ENCODE measurements around the gene KLF15.

- RAMPAGE, long total RNA: no peak
- RRBS: no CpG with 5 or more reads among the region's 4 CpGs
Measured at GRCh38 chr3:126014105-126014535, 45.1 kb downstream of the ROPN1B start.

DNA sequence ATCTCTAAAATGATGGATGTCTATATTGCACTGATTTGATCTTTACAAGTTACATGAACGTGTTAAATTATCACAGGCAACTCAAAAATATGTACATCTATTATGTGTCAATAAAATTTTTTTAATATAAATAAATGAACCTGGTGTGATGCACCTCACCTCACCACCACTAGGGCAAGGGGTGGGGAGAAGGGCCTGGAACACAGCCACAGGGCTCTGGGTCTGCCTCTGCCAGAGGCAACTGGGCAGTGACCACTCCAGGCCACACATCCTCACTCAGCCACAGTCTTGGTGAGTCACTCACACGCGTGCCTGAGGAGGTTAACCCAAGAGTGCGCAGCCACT lies 2.4 kb downstream of the SLC41A3 start:
- RAMPAGE, long total RNA: no peak
- RRBS: no CpG with 5 or more reads among the region's 4 CpGs

GRCh38 chr3:126157206-126157599 lies 23.2 kb downstream of the ALDH1L1 start:
- RAMPAGE, long total RNA: no peak
- RRBS: 90% methylated on average over 6 of the region's 18 CpGs

DNA sequence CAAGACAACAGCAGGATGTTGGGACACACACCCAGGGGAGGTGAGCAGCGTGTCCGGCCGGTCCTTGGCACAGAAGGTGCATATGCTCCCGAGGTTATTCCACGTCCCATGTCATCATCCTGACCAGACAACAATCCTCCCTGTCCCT lies 16.1 kb downstream of the KLF15 start:
- RAMPAGE, long total RNA: no peak
- RRBS: no CpG with 5 or more reads among the region's 5 CpGs

DNA sequence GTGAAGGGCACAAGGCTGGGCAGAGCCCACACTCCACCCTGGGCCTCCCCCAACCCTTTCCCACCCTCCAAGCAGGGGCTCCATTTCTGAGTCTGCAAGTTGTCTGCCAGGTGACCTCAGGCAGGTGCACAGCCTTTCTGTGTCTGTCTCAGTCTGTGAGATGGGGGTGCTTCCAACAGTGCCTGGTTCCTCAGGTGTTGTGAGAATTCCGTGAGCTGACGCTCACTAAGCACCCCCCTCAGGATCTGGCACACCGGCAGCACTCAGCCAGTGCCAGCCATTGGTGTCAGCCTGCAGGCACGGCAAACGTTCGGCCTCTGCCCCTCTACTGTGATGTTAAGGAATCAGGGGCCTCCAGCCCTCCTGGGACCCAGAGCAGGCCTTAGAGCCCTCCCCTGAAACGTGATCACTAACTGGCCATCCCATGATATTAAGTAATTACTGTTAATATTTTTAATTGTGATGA lies 2.4 kb downstream of the KLF15 start:
- RAMPAGE, long total RNA: no peak
- RRBS: no CpG with 5 or more reads among the region's 7 CpGs

GRCh38 chr3:126357045-126357531 lies at the start of gene KLF15:
Gene KLF15, minus strand, starts transcription at chr3:126357408.
- RAMPAGE, long total RNA: no peak
- RRBS: 3% methylated on average over 30 of the region's 78 CpGs

GRCh38 chr3:126372876-126373404 lies 15.7 kb upstream of the KLF15 start:
- RAMPAGE, long total RNA: no peak
- RRBS: no CpG with 5 or more reads among the region's 6 CpGs

DNA sequence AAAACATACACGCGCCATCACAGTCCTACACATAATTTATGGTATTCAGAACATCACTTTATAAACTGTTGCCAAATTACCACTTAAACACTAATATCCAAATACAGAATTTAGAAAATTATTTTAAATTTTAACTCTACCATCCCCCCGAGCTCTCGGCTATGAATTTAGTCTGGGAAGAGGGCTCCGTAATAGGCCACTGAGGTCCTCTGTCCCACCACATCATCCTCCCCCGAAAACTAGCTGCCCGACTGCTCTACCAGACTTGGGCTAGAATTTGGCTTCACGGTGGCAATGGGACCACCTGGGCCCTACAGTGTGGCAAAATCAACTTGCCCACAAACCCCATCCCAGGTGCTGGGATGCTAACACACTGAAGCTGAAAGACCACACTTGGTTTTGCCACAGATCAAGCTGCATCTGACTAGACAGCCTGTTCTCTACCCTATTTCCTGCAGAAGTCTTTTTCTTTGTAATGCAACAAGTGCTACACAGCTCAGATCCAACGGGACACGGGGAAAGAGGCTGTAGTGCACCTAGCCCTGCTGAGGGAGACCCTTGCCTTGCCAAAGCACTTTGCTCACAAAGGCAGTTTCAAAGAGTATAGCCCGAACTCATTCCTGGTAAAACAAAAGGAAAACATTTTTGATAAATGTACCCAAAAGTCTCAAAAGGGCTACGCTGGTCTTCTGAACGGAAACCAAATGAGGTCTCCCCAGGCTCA lies 37.9 kb downstream of the ZXDC start:
- RAMPAGE, long total RNA: no peak
- RRBS: no CpG with 5 or more reads among the region's 13 CpGs

- RAMPAGE, long total RNA: no peak
- RRBS: no CpG with 5 or more reads among the region's 7 CpGs
Measured at GRCh38 chr3:126450414-126450982, 25.2 kb downstream of the ZXDC start.

DNA sequence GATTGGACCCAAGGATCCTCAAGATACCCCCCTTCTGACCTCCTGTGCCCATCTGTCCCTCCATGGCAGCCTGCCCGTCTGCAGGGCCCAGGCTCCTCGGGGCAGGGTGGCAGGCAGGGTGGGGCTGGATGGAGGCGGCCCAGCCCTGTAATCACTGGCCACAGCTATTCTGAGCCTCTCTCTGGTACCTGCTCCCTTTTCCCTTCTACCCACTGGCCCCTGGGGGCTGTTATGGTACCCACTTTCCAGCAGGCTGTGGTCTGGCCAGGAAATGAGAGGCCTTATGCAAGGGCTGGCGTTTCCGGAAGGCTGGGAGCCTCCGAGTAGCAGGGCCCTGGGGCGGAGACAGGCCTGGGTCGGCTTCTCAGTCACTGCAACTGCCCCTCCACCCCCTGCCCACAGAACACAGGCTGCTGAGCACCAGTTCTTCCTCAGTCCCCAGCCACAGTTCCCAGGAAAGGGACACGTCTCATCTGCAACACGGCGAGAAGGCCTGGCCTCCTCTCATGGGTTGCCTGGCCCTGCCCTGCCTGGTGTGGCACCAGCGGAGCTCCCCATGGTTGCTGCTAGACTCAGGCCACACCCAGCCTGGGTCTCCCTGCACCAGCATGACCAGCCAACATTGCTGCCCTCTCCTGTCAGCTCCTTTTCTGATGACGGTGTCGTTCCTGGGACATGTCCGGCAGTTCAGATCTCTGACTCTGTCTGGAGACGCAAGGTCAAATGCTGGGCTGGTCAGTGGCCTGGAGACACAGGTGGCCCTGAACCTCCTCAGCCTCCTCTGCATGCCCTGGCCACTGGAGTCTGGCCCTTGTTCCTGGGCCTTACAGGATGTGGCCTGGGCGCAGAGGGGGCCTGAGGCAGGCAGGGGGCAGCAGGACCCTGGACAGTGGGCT lies 6.4 kb downstream of the CHST13 start:
- RAMPAGE, long total RNA: no peak
- RRBS: no CpG with 5 or more reads among the region's 17 CpGs

DNA sequence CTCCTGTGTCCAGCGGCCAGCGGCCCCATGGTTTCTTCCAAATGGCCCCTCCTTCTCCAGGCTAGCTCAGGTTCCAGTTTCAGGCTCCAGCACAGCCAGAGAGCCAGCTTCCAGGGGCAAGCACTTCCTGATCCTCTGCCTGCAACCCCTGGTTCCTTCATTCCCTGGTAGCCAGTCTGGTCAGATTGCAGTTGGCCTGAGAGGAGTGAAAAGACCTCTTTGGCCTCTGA lies 21.0 kb upstream of the PLXNA1 start:
- RAMPAGE, long total RNA: no peak
- RRBS: no CpG with 5 or more reads among the region's 2 CpGs

GRCh38 chr3:126983252-126983691 lies 357 bp downstream of the PLXNA1 start:
- RAMPAGE, long total RNA: no peak
- RRBS: 2% methylated on average over 28 of the region's 81 CpGs

GRCh38 chr3:127135207-127136201 lies 57.4 kb upstream of the PRR23E start:
- RAMPAGE, long total RNA: no peak
- RRBS: 10% methylated on average over 12 of the region's 63 CpGs

DNA sequence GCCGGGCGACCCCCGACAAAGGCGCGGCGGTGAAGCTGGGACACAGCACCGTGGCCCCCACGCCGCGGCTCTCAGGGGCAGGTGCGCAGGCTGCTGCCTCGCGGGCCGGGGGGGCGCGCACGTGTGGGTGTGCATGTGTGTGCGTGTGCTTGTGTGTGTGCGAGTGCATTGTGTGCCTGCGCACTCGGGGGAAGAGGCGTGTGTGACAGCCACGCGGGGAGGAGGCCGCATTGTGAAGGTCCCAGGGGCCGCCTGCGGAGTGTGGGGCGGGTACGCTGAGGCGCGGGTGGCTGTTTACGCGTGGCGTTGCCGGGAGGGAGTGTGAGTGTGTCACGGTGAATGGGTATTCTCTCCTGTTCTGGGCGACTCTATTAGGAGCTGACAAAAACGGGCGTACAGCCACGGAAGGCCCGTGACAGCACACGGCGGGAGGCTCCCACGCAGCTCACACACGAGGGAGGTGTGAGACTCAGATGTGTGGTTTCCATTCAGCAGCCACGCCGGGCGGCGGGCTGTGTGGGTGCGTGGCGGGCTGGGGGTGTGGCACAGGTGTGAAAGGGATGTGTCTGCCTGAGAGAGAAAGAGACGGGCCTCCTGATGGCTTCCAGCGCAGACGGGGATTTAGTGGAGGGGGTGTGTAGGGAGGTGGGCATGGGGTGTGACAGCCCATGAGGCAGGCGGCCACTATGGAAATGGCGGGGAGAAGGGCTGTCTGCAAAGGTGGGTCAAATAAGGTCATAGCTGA lies 674 bp downstream of the PODXL2 start:
- RAMPAGE, long total RNA: no peak
- RRBS: 4% methylated on average over 5 of the region's 56 CpGs

DNA sequence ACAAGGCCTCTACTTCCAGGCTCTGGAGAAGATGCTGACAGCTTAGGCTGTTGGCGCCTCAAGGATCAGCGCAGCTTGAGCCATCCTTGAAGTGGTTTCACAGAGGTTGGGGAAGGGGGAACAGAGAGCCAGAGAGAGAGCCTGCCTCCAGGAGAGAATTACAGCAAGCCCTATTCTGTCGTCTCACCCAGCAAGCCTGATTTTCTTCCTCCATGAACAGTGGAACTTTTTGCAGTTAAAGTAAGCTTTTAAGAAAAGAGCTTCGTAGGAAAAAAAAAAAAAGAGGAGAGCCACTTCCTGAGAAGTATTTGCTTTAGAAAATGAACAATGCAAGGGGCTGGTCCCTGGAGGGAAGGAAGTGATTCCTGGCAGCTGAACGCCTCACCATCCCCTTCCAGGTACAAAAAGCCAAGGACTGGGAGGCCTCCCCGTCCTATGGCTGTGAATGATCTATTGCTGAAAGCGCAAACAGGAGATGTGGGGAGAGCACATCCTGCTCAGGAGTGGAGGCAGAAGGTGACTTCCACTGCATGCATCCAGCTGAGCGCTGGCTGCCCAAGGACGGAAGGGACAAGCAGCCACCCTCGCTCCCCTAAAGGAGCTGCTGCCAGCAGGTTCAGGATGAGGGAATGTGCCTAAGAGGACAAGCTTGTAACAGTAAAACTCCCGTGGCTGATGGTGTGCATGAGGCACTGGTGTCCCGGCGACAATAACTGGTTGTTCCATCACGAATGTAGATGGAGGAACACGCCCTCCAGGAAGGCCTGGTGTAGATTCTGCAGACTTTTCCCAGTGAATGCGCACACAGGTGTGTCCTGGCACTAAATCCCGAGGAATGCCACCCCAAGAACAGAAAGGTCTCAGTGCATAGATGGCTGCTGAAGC lies 41.3 kb downstream of the ABTB1 start:
- RAMPAGE, long total RNA: no peak
- RRBS: no CpG with 5 or more reads among the region's 17 CpGs

DNA sequence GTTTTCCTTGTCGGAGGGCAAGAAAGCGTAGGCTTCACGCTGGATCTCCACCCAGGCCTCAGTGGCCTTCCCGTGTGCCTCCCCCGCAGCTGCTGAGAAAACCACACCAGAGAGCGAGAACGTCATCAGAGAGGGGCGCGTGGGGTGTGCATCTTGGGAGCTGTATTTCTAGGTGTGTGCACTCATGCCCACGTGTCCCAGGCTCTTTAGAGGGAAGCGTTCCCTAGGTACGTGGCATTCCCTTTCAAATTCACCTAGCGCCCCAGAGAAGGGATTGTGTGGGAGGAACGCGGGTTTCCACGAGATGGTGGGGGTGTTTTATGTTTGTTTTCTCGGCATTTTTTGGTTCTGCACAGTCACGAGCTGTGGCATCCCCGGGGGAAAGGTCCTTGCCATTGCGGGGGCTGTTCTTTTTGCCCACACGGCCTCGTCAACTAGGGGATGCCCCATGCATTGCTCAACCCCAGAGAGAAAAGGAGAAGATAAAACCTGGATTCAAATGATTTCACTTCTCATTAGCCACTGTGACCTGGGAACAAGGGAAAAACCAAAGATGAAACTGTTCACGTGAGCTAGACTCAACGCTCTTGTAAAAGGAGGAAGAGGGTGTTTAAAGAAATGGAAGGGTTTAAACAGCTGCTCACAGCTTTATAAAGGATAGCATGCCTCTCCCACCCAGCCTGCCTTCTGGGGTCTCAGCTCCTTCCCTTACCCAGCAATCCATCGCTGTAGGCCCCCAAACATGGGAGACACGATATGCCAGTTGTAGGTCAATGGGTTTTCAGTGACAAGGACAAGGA lies 67.4 kb downstream of the MGLL start:
- RAMPAGE, long total RNA: no peak
- RRBS: no CpG with 5 or more reads among the region's 26 CpGs

DNA sequence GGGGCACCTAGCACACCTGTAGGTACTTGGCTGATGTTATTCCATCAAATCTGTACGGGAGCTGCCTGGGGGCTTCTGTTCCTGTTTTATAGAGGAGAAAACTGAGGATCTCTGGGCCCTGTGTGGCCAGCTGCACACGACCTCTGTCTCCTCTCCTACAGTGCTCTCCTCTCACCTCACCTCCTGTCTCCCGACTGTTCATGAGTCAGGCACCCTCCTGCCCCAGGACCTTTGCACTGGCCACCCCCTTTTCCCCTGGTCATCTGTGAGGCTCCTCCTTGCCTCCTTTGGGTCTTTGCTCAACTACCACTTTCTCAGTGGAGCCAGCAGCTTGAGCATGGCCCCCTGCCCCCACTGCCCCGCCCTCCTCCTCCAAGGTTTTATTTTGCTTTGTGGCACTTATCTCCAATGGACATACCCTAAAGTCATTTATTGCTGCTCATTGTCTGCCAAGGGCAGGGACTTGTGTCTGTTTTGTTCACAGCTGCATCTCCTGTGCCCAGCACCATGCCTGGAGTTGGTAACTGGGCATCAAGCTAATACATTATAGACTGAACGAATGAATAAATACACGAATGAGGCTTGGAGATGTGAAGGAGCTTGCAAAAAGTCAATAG lies 64.3 kb downstream of the MGLL start:
- RAMPAGE, long total RNA: no peak
- RRBS: no CpG with 5 or more reads among the region's 6 CpGs

DNA sequence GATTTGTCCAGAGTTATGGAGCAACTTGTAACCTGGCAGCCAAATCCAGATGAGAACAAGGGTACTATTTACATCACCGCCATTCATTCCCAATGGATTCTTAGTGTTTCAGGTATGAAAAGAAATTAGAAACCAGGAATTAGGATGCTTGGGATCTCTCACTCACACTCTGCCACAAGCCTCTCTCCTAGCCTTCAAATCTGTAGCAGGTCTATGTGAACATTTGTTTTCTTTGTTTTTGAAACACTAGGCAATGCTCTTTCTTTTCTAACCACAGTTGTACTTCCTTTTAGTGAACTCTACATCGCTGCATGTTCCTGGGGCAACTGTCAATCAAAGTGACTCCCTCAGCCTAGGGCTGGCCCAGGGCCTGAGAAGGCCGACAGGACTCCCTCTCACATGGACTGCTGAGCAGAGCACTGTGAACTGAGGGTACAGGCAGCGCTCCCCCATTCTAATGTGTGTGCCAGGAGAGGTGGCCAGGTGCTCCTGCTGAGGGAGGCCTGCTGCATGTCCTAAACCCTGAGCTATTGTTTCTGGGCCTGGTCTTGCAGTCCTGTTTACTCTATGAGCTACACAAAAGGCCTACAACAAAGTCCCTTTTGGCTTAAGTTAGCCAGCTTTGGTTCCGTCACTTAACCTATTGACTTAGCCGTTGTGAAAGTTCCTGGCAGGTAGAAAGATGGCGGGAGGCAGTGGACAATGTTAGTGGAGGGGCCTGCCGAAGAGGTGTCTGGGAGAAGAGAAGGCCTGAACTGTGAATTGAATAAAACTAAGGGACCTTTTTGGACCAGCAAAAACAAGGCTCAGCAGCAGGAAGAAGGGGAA lies 14.2 kb upstream of the MGLL start:
- RAMPAGE, long total RNA: no peak
- RRBS: no CpG with 5 or more reads among the region's 8 CpGs

DNA sequence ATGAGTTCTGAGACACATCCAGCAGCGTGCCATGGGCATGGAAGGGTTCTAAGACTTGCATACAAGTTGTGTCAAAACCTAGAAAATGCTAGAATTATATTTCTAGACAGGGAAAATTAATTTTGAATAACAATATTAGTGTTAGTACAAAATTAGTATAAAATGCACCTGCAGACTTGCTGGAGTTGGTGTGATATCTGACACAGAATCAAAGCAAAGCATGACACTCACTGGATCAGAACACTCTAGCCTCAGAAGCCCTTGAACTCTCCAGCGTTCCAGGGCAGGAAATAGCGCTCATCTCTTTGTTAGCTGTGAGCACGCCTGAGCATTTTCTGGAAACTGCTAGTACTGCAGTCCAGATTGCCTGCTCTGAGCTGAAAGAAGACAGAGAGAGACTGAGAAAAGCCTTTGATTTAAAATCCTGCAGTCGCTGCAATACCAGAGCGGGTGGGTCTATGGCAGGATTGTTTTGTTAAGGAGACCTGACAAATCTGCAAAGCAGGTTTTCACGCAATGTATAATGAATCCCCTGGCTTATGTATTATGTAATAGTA lies 25.7 kb upstream of the MGLL start:
- RAMPAGE, long total RNA: no peak
- RRBS: no CpG with 5 or more reads among the region's 7 CpGs

GRCh38 chr3:128076643-128077547 lies 24.7 kb downstream of the SEC61A1 start:
- RAMPAGE, long total RNA: no peak
- RRBS: 4% methylated on average over 11 of the region's 84 CpGs